LHCN-M2 (cell line): ENCODE measurements around a stretch of chr6.

DNA sequence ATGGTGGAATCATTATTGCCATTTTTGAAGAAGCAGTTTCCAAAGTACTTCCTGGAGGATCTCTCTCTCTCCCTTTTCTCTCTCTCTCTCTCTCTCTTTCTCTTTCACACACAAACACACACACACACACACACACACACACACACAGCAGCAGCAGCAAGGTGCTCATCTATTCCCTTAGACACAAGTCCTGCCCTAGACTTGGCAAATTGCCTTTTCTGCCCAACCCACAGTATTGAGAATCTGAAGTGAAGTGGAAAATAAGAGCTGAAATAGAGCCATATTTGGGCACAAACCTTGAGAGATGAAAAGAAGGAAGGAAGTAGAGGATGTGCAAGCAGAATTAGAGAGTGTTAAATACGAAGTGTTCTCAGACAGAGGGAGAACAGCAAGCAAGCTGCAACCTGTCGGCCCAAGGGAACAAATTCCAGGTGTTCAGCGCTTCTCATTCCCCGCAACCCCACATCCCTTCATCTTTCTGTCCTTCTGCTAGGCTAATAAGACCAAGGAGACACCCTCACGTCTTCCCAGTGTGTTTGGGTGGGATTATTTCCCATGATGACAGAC, 557.5 kb upstream of the NOX3 start:
- RAMPAGE, long total RNA: no peak

GRCh38 chr6:156279899-156280570, 497.1 kb upstream of the ARID1B start:
- RAMPAGE, long total RNA: no peak

DNA sequence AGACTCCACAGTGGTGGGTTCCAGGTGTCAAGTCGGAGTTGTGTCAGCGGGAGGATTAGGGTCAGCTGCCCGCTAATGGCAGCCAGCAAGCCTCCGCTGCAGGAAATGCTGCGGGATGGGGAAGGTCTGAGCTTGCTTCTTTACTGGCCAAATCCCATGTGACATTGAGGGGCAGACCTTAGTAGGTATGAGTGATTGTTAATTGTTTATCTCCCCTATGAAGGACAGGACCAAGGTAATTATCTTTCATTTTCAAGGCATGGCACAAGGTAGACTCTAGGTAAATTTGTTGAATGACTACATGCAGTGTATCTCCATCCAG, 3.6 kb upstream of the ARID1B start:
- RAMPAGE, long total RNA: no peak

GRCh38 chr6:156774419-156775032, 2.7 kb upstream of the ARID1B start:
- RAMPAGE, long total RNA: no peak

GRCh38 chr6:156861484-156862610, 84.7 kb downstream of the ARID1B start:
- RAMPAGE, long total RNA: no peak

DNA sequence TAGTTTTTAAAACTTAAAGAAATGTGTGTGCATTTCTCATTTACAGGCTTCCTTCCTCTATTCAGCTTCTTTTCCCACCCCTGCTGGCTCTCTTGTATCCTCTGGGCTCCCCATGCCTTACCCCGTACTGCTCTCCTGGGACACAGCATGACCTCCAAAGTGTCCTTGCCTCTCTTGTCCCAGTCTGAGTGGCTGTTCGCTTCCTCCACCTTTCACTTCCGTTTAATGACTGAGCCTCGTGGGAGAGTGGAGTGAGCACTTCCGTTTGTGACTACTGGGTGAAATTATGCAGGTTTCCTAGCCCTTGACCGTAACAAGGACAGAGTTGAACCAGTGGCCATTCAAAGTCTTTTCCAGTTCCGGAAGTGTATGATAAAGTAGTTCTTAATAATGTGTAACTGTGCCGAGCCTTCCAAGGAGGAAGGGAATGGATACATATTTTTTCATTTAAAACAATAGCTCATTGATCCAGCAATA, 109.2 kb downstream of the ARID1B start:
- RAMPAGE, long total RNA: no peak

- RAMPAGE, long total RNA: no peak
Observed at GRCh38 chr6:157010631-157011177, 233.5 kb downstream of the ARID1B start.

GRCh38 chr6:157036272-157036869, 259.2 kb downstream of the ARID1B start:
- RAMPAGE, long total RNA: no peak

DNA sequence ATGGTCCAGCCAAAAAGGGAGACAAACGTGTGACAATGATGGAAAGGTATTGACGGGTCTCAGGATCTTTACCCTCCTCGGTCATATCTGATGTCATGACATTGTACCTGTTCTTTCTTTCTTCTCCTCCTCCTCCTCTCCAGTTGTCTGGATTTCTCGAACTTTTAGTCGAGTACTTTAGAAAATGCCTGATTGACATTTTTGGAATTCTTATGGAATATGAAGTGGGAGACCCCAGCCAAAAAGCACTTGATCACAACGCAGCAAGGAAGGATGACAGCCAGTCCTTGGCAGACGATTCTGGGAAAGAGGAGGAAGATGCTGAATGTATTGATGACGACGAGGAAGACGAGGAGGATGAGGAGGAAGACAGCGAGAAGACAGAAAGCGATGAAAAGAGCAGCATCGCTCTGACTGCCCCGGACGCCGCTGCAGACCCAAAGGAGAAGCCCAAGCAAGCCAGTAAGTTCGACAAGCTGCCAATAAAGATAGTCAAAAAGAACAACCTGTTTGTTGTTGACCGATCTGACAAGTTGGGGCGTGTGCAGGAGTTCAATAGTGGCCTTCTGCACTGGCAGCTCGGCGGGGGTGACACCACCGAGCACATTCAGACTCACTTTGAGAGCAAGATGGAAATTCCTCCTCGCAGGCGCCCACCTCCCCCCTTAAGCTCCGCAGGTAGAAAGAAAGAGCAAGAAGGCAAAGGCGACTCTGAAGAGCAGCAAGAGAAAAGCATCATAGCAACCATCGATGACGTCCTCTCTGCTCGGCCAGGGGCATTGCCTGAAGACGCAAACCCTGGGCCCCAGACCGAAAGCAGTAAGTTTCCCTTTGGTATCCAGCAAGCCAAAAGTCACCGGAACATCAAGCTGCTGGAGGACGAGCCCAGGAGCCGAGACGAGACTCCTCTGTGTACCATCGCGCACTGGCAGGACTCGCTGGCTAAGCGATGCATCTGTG, 117.0 kb downstream of the TMEM242 start:
- RAMPAGE, long total RNA: no peak

DNA sequence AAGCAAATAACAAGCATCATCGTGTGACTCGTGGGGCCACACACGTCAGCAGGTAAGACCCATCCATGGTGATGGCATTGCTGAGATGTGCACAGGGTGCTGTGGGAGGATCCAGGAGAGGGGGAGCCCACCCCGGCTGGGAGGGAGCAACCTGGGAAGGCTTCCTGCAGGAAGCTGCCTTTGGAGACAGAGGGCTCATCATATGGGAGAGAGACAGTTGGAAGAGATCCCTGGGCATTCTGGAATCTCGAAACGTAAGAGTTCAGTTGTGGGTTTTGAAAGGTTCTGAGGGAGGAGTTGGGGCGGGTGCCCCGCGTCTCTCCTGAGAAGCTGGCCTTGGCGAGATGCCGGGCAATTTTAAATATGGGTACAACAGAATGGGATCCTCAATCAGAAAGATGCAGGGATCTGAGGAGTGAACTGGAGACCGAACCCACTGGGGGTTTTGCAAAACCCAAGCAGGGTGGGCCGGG, 106.5 kb downstream of the TMEM242 start:
- RAMPAGE, long total RNA: no peak

- RAMPAGE, long total RNA: no peak
Observed at GRCh38 chr6:157220958-157221729, 102.2 kb downstream of the TMEM242 start.

DNA sequence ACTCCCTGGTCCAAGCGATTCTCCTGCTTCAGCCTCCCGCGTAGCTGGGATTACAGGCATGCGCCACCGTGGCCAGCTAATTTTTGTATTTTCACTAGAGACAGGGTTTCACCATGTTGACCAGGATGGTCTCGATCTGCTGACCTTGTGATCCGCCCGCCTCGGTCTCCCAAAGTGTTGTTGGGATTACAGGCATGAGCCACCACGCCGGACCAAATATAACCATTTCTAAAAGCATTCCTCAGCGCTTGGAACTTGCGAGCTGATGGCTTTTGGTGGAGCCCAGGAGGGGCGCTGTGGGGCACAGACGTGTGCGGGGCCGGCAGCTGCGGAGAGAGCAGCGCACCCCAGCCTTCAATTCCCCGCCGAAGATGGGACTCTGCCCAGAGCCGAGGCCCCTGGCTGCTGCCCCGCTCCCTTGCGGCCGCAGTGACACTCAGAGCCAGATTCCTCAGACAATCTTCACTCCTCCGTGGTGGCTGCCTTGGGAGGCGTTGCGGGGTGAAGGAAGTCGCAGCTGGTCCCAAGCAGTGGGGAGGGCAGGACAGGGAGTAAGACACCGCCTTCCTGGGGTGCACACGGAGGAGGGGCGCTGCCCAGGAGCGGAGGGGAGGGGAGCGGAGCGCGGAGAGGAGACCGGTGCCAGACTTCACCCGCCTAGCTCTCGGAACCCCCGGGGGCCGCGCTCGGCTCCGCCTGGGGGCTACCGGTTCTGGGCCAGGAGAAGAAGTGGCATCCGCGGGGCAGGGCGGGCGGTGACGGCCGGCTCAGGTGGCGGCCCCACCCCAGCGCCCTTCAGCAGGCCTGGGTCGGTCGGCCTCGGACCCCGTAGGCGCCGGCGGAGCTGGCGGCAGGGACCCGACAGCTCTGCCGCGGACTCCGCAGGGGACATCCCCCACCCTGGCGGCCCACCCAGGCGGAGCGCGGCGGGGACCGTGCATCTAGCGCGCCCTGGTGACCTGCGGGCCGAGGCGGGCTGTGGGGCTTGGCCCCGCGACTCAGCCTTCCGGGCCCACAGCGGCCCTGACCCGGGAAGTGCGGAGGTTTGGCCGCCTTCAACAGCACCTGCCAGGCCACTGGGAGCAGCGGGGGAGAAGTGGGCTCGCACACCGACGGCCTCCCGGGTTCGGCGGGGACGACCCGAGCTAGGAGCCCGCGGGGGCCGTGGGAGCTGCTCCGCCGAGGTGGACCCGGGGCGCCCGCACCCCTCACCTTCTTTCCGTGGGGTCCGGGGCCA, 87.5 kb downstream of the TMEM242 start:
- RAMPAGE, long total RNA: no peak

DNA sequence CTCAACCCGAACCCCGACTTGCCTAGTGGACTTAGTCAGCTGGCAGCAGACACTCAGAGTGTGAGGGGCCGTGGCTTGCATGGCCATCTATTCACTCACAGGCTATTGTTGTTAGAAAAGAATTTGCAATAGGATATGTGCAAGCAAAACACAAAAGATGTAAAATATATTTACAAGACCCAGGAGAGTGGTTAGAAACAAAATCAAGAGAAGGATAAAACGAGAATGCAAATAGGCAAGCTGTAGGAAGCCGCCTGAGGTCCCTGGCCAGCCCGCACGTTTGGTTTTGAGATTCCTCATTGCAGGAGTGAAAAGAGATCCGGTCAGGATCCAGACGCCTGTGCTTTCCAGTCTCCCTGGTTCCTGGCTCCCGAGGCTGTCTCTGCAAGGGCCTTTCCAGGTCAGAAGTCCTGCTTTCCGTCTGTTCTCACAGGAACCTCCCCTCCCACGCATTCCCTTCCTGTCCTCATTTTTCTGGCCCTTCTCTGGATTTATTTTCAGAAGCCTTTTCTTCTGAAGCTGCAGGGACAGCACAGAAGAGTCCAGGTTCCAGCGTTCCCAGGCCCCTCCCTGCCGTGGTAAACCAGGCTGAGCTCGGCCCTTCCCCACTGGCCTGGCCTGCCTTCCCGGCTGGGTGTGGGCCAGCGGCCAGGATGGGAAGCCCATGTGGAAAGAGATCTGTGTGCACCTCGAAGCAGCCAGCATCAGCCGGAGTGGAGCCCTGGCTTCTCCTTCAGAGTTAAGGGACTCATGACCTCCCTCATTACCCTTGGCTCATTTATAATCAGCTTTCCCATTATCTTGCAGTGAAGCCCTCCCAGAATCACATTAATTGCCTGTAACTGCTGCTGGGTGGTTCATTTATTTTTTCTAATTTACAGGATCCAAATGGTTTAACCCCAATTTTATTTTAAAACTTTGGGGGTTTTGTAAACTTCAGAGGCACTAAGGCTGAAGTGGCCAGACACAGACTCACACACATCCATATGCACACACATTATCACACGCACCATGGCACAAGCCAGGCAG, 53.9 kb downstream of the TMEM242 start:
- RAMPAGE, long total RNA: no peak

DNA sequence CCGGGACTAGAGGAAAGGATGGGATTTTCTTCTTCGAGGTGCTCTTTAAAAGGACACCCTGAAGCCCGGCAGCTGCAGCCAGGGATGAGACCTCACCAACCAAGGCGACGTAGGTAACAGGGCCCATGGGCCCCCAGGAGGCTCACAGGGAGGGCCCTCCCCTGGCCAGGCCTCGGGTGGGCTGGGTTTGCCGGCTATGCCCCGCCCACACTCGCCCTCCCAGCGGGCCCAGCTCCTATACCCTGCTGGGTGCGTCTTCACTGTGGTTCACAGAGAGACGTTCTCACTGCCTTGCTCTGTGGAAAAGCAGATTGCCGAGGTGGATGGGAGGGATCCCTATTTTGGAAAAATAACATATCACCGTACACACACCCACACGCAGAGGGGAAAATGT, 49.7 kb downstream of the TMEM242 start:
- RAMPAGE, long total RNA: no peak

DNA sequence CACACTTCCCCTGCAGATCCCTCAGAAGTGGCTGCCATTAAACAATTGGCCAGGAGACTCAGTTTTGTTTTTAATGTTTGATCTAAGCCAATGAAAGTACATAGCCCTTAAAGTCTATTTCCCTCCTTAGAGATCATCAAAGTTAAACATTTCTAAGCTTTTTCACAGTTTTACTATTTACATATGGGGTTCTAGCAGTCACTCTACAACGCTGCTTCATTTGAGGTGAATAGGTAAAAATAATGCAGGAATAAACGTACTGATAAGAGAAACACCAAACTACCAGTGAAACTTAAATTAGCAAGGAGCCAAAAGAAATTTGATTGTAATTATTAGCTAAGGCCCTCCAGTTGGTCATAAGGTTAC, 15.3 kb downstream of the TMEM242 start:
- RAMPAGE, long total RNA: no peak

DNA sequence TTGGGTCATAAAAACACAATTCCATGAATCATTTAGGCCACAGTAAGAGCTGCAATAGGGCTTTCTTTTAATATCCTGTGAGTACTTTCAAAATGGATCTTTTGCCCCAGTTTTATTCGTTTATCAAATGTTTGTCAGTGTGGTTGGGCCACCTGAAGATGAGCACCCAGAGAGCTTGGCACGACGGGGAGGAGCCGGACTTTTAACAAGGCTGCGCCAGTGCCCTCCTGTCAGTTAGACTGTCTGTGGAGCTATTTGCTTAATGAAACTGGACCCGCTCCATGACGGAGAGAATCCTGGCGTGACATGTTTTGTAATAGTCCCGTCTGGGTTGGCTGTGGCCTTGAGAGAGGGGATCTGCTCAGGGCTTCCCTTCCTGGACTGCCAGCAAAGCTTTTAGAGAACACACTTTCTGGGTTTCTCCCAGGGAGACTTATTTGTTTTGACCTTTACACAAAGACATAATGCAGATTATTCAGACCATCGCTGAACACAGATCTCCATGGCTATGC, 53.6 kb downstream of the ZDHHC14 start:
- RAMPAGE, long total RNA: no peak

- RAMPAGE, long total RNA: no peak
Observed at GRCh38 chr6:157829897-157830750, 7.1 kb downstream of the SNX9 start.

DNA sequence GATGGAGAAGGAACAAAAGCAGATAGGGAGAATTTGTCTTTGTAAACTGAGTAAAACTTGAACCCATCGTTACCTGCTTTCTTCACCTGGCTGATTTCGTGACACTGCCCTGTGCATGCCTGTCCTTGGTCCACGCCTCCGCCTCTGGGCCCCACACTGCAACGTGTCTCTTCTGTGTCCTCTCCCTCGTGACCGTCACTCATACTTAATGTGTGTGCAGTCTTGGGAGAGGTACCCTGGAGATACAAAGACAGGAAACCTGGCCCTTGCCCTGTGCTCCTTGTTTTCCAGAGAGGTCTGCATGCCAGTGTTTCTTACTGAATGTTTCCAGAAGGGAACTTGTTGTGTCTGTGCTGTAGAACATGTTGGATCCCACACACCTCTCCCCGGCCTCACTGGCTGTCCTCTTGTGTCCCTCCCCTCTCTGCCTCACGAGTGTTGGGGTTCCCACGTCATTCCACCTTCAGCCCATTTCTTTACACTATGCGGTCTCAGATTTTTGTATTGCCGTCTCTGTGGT, 45.8 kb downstream of the SNX9 start:
- RAMPAGE, long total RNA: no peak

DNA sequence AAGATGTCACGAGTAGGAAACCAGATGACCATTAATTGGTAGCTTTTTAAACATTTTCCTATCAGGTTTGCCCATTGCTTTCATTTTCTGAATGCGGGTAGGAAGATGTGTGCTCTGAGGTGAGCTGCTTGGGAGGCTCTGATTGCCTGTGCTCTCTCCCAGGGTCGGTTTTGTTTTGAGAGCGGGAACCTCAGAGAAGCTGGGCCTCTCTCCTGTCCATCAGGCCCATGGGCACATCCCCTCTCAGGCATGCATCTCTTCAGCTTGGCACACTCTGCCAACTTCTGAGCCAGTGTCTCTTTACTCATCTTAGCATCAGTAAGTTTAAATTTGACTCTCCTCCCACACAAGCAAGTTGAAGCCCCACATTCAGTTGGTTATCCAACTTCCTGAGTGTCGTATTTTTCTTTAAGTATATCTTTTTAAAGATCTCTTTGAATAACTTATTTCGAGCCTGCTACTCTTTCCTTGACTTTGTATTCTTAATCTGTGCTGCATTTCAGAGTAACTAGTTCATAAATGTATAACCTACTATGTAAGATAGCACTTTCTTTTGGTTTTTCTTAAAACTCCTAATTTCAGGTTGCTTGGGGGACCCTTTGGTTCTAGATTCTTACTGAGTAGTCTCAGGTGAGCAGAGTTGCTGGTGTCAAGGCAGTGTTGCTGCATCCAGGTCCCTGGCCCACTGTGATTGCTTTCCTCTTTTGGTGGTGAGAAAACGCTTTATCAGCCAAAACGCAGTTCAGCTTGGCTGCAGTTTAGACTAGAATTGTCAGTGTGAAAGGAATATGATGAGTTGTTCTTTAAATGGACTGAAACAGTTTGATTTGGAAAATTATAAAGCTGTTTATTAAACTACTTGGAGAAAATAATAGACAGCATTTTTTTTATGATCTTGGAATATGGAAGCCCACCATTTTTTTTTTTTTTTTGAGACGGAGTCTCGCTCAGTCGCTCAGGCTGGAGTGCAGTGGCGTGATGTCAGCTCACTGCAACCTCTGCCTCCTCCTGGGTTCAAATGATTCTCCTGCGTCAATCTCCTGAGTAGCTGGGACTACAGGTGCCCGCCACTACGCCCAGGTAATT, 54.8 kb downstream of the SNX9 start:
- RAMPAGE, long total RNA: no peak

DNA sequence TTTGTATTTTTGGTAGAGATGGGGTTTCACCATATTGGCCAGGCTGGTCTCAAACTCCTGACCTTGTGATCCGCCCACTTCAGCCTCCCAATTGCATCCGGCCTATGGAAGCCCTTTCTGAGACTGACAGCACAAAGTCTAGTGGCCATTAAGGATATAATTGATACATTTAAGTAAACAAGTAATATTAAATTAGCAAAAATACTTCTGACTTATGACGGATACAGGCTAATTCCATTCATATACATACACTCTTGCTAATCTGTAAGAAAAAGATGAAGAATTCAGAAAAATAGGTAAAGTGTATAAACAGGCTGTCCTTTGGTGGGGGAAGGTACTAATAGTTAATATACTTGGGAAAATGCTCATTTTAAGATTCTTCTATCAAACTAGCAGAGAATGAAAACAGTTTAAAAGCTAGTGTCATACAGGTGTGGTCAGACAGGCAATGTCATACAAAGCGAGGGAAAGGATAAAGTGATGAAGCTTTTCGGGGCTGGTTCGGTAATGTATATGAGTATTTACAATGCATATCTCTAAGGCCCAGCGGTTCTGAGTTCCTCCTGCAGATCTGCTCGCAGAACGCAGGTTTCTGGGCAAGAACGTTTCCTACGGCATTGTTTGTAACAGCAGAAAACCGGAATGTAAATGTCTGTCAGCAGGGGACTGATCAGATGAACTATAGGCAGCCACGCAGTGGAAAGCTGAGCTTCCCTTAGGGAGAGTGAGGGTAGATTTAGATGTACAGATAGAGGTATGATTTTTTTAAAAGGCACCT, 55.7 kb downstream of the SNX9 start:
- RAMPAGE, long total RNA: no peak